ENCODE measurements around a stretch of chr2.

DNA sequence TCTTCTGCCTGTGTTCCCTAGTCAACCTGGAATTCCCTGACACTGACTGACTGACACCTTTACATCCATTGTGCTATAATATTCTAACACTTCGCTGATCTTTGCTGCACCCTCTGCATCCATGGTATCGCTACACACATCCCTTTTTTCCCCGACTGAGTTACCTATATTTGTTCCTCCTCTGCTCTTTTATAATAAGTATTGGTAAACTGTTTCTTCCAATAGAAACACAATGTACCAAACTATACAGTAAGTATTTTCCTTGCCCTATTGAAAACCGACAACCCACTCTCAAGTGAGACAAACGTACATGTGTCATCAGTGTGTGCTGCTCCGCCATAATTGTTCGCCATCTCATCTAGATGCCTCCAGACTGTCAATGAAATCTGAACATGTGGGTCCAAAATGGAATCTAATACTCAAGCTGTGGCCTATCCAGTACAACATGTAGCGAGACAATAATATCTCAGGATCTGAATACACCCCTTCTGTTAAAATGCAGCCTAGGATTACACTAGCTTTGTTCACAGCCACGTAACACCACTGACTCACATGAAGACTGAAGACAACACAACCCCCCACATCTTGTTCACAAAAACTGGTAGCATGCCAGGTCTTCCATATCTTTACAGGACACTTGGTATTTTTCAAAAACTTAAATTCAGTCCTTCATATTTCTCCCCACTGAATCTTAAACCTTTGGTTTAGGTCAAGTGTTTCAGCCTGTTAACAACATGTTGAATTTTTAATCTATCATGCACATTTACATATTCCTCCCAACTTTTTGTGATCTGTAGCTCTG lies 84.4 kb downstream of the SLC8A1 start:
- PRO-cap = no peak

DNA sequence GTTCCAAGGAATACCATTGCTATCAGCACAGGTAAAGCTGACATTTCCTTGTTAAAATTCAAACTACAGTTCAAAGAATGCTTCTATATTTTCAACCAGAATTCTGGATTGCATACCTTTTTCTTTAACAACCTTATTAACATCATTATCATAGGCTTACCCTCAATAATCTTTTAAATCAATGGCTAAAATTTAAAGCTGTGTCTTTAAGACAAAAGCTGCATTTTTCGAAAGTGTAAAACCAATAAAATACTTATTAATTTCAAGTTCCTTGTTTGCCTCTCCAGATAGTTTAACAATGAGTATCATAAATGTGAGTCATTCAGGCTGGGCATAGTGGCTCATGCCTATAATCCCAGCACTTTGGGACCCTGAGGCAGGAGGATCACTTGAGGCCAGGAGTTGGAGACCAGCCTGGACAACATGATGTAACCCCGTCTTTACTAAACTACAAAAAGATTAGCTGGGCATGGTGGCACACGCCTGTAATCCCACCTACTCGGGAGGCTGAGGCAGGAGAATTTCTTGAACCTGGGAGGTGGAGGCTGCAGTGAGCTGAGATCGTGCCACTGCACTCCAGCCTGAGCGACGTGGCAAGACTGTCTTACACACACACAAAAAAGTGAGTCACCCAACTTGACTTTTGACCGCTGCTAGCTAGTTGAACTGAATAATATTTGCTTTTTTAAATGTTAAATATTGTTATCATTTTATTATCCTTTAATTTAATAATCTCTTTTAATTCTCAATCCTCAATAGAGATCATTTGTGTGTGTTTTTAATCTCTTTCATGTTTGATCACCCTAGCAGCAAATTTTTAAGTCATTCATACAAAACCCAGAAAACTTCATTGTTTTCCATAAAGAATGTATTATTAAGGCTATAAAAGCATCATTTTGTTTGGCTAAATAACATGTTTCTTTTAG lies 187.7 kb upstream of the PKDCC start:
- PRO-cap = no peak

GRCh38 chr2:42046449-42047453 lies 1.1 kb upstream of the PKDCC start:
- PRO-cap = bidirectional peak, plus-strand start at chr2:42047062, minus-strand start at chr2:42046852

- PRO-cap = no peak
Observed at GRCh38 chr2:42048301-42048494, 377 bp downstream of the PKDCC start.

GRCh38 chr2:42049971-42050092 lies 2.0 kb downstream of the PKDCC start:
- PRO-cap = no peak

- PRO-cap = no peak
Observed at GRCh38 chr2:42068723-42069103, 20.9 kb downstream of the PKDCC start.

DNA sequence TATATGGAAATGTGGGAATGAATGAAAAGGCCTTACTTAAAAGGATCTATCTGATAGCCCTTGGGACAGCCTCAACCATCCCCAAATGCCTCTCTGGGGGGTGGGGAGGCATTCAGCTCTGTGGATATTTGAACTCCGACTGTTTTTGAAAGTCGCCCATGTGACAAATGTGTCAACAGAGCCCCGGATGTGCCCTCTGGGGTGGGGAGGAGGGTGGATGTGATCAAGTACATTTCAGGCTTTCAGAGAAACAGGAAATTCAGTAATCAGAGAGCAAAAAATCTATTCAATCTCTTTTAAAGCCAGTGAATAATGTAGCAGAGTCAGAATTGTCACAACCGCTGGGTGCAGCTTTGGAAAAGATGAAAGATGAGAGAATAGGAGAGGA lies 58.2 kb downstream of the PKDCC start:
- PRO-cap = no peak

GRCh38 chr2:42142779-42143419 lies 26.3 kb upstream of the EML4 start:
- PRO-cap = bidirectional peak, plus-strand start at chr2:42142897, minus-strand start at chr2:42142589

DNA sequence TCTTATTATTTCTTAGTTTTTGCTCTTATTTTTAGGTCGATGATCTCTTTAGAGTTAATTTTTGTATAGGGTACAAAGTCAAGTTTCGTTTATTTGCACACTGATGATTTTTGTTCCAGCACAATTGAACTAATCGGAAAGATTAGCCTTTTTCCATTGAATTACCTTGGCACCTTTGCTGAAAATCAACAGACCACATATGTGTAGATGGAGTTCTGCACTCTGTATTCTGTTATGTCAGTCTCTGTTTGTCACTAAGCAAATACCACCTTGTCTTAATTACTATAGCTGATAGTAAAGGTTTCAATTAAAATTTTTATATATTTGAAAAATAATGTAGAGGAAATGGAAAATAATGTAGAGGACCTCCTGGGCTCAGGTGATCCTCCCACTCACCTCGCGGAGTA lies 18.8 kb downstream of the EML4 start:
- PRO-cap = no peak

DNA sequence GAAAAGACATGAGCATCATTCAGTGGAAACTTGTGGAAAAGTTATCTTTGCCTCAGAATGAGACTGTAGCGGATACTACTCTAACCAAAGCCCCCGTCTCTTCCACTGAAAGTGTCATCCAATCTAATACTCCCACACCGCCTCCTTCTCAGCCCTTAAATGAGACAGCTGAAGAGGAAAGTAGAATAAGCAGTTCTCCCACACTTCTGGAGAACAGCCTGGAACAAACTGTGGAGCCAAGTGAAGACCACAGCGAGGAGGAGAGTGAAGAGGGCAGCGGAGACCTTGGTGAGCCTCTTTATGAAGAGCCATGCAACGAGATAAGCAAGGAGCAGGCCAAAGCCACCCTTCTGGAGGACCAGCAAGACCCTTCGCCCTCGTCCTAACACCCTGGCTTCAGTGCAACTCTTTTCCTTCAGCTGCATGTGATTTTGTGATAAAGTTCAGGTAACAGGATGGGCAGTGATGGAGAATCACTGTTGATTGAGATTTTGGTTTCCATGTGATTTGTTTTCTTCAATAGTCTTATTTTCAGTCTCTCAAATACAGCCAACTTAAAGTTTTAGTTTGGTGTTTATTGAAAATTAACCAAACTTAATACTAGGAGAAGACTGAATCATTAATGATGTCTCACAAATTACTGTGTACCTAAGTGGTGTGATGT lies 31.1 kb downstream of the COX7A2L start:
- PRO-cap = no peak

- PRO-cap = no peak
Observed at GRCh38 chr2:42618109-42618523, 49.7 kb downstream of the MTA3 start.

DNA sequence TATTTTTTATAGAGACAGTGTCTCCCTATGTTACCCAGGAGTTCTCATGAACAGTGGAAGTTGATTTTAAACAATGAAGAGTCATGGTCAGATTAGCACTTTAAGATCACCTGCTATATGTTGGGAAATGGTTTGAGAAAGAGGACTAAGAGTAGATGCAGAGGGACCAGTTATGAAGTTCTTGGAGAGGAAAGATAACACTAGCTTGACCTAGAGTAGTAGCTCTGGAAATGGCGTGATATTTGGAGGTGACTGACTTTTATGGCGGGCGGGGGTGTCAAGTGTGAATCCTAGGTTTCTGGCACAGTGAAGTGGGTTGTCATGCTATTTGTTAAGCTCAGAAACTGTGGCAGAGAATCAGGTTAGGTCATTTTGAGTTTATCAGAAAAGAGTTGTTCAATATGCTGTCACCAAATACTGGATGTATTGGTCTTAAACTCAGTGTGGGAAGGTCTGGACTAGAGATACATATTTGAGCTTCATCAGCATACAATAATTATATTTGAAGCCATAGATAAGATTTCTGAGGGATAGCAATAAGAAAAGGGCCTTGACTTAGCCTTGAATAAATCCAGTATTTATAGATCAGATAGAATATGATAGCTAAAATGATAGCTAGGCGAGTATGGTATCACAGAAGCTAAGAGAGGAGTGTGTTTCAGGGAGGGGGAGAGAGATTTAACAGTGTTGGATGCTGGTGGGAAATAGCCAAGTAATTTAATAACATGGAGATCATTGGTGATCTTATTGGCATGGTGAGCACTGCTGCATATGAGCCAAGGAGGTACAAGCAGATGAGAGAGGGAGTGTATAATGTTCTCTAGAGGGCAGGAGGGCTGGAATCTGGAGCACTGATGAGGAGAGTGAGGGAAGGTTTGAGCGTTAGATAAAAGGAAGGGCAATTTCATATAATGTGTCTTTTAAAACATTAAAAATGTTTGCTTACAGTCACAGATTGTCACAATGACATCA lies 64.3 kb downstream of the OXER1 start:
- PRO-cap = no peak

DNA sequence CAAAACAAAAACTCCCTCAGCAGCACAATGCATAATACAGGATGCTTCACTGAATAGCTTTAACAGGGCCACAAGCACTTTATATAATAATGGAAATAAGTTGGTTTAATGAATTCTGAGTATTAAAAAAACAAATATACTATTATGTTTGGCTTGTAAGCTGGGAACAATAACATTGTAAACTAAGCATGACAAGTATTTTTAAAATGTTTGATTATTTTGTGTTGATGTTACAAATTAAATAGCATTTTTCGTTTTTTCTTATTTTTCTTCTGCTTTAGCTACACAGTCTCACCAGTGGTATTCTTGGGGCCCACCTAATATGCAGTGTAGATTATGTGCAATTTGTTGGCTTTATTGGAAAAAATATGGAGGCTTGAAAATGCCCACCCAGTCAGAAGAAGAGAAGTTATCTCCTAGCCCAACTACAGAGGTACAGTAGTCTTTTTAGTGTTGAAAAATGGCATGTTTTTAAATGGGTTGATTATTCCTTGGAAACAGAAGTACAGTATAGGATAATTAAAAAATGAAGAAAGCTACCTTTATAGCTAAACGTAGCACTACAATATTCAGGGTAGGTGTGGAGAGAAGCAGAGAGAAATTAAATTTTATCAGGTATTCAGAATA lies 56.2 kb downstream of the OXER1 start:
- PRO-cap = no peak

- PRO-cap = no peak
Observed at GRCh38 chr2:42794258-42794907, 2.0 kb upstream of the HAAO start.

- PRO-cap = bidirectional peak, plus-strand start at chr2:42810227, minus-strand start at chr2:42810407
Observed at GRCh38 chr2:42810346-42810629, 17.9 kb upstream of the HAAO start.

DNA sequence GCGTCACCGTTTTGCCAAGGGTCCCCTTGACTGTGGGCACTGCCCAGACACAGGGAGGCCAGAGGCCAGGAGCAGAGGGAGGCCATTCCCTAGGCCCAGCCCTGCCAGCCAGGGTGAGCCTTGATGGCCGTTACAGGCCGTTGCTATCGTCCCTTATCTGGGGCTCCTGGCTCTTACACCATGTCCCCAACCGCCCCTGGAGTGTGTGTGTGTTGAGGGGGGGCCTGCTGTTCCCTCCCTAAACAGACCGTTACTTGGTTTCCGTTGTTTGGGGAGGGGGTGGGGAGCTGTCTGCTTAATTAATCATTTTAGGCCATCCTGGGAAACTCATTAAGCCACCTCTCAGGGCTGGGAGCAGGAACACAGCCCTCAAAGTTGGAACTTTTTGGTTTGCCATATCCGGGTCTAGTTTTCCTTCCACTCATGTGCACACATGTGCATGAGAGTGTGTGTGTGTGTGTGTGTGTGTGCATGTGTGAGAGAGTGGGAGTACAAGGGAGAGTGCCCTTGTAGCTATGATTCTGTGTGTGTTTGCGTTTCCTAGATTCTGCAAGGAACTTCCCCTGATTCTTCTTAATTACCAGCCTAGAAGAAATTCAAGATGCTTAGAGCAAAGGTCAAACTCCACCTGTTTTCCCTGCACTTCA lies 135.2 kb upstream of the HAAO start:
- PRO-cap = no peak

DNA sequence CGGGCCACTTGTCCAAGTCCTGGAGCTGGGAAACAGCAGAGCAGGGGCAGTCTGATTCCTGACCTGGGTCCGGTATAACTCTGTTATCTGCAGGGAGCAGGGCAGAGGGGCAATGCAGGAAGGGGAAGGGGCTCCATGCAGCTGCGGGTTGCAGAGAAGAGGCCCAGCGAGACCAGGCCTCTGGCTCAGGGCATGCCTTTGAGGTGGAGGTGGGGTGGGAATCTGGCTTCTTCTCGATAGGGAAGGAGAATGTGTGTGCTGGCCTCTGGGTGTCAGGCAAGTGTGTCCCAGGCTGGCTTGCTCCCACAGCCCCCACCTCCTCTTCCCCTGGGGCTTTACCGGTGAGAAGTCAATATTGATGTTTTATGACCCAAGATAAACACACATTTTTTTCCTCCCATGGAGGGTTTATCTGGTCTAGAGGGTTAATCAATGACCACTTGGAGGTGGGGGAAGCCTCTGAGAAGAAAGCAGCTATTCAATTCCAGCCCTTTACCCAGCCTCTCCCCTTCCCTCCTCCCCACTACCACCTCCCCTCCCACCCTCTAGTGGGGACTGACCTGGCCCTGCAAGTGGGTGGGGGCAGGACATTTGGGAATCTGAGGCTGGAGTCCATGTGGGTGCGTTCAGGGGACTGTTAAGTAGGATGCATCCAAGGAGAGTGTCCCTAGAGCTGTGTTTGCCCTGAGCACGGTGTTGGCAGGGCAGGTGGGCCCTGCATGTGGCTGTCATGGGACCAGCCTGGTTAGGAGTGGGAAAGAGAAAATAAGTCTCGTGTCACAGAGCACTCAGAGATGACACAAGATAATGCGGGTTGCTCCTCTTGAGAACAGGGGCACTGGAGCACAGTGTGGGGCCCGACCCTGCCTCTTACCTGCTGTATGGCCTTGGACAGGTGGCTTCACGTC lies 187.3 kb upstream of the HAAO start:
- PRO-cap = no peak

DNA sequence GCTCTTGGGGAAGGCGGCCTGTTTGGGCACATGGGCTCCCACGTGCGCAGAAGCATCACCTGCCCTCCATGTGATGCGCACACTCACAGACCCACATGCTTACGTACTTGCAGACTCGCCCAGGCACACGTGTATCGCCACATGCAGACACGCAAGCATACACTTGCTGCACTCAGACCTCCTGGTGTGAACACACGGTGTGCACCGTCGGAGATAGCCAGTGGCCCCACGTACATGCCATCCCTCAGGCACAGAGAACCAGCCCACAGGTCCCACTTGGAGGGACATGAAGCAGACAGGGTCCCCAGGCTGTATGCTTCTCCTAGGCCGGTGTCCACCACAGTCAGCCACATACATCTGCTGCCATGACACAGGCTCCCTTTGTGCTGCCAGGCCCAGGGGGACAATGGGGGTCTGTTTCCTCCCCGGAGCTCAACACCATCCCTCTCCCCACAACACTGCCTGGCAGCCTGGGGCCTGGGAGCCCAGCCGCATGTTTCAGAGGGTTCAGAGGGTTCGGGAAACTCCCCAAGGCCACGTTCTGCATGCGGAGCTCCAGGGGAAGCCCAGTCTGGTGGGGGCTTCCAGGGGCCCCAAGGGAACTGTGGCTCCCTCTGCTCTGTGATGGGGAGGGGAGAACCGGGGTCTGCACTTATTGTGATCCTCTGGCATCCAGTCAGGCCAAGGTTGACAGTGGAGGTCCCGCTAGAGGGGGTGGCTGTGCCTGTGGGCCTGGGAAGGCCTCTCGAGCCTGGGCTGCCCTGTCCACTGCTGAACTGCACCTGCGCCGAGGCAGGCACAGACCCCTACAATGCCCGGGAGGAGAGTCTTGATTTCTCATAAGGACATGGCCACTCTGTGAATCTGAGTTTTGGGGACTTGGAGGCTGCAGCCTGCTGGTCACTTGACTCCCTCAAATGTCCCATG lies 208.1 kb upstream of the HAAO start:
- PRO-cap = no peak

- PRO-cap = no peak
Observed at GRCh38 chr2:43006343-43006705, 213.9 kb upstream of the HAAO start.

GRCh38 chr2:43039112-43039841 lies 187.1 kb downstream of the ZFP36L2 start:
- PRO-cap = no peak